Cardiac ventricle fibroblast (primary cell): ENCODE measurements around a stretch of chr5.

GRCh38 chr5:16549698-16551108, 66.6 kb downstream of the RETREG1 start:
- RAMPAGE, long total RNA, result no peak

- RAMPAGE, long total RNA, result no peak
Observed at GRCh38 chr5:16763209-16763883, 146.5 kb upstream of the RETREG1 start.

DNA sequence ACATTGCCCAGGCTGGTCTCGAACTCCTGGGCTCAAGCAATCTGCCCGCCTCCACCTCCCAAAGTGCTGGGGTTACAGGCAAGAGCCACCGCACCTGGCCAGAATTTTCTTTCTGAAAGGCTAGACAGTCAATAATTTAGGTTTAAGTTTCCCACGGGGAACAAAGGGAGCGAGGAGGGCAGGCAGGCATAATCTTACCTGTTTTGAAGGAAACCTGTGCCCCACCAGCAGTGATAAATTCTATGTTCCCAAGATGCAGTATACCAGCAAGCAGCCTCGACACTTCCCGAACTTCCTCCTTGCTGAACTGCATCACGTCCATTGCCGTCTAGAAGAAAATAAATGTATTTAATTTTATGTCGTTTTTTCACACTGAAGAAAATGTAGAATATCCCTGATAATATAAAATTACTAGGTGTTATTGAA, 152.1 kb upstream of the RETREG1 start:
- RAMPAGE, long total RNA, result no peak

- RAMPAGE, long total RNA, result no peak
Observed at GRCh38 chr5:16879689-16880080, 56.4 kb downstream of the MYO10 start.

DNA sequence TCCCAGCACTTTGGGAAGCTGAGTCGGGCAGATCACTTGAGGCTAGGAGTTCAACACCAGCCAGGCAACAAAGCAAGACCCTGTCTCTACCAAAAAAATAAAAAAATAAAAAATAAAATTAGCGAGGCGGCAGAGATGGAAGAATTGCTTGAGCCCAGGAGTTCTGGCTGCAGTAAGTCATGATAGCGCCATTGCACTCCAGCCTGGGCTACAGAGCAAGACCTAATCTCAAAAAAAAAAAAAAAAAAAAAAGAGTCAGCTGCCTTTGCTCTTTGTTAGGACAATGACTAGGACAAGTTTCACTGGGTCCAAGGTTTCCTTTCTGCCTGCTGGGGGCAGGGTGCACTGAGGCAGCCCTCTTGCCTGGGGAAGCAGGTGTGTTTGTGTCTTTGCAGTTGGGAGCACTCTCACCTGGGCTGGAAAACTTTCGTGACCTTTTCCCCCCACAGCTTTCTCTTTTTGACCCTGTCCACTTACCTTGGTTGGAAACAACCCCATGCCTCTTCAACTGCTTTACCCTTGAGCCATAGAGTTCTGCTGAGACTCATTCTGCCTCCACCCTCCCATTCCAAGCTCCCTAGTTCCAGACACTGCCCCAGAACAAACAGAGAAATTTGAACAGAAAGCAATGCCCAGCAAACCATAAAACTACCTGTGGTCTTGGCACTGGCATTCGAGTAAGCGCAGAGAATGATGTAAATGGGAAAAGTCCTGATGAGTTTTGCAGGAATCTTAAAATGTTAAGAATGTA, 16.9 kb upstream of the MYO10 start:
- RAMPAGE, long total RNA, result no peak

- RAMPAGE, long total RNA, result no peak
Observed at GRCh38 chr5:17118588-17119081, 98.8 kb upstream of the BASP1 start.

DNA sequence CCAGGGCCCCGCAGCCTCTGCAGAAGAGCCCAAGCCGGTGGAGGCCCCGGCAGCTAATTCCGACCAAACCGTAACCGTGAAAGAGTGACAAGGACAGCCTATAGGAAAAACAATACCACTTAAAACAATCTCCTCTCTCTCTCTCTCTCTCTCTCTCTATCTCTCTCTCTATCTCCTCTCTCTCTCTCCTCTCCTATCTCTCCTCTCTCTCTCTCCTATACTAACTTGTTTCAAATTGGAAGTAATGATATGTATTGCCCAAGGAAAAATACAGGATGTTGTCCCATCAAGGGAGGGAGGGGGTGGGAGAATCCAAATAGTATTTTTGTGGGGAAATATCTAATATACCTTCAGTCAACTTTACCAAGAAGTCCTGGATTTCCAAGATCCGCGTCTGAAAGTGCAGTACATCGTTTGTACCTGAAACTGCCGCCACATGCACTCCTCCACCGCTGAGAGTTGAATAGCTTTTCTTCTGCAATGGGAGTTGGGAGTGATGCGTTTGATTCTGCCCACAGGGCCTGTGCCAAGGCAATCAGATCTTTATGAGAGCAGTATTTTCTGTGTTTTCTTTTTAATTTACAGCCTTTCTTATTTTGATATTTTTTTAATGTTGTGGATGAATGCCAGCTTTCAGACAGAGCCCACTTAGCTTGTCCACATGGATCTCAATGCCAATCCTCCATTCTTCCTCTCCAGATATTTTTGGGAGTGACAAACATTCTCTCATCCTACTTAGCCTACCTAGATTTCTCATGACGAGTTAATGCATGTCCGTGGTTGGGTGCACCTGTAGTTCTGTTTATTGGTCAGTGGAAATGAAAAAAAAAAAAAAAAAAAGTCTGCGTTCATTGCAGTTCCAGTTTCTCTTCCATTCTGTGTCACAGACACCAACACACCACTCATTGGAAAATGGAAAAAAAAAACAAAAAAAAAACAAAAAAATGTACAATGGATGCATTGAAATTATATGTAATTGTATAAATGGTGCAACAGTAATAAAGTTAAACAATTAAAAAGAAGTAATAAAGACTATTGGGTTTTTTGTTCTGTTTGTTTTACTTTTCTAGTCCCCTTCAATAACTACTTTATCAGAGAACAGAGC, 58.7 kb downstream of the BASP1 start:
- RAMPAGE, long total RNA, result no peak

DNA sequence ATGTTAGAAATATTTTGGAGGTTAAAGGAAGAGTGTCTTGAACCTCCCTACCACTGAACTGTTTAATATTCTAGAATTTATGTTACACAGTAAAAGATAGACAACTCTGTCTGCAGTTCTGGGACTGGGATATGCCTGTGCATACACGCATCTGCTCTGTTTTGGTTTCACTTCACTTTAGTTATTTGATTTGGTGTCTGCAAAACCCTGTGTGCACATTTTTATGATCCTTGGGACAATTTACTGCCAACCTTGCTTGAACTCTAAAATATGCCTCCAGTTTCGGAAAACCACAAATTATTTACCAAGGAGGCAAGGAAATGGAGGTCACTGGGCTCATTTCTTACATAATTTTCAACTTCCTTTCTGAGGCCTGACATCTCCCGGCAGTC, 55.2 kb downstream of the H3Y2 start:
- RAMPAGE, long total RNA, result no peak

GRCh38 chr5:18125413-18125616, 469.7 kb upstream of the H3Y1 start:
- RAMPAGE, long total RNA, result no peak

DNA sequence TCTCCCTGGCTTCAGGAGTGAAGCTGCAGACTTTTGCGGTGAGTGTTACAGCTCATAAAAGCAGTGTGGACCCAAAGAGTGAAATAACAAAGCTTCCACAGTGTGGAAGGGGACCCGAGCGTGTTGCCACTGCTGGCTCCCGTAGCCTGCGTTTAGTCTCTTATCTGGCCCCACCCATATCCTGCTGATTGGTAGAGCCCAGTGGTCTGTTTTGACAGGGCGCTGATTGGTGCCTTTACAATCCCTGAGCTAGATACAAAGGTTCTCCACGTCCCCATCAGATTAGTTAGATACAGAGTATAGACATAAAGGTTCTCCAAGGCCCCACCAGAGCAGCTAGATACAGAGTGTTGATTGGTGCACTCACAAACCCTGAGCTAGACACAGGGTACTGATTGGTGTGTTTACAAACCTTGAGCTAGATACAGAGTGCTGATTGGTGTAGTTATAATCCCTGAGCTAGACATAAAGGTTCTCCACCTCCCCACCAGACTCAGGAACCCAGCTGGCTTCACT, 845.7 kb downstream of the CDH18 start:
- RAMPAGE, long total RNA, result no peak

GRCh38 chr5:19403272-19403594, 584.8 kb downstream of the CDH18 start:
- RAMPAGE, long total RNA, result no peak

GRCh38 chr5:22212606-22213006, 640.5 kb downstream of the CDH12 start:
- RAMPAGE, long total RNA, result no peak

- RAMPAGE, long total RNA, result no peak
Observed at GRCh38 chr5:22852692-22853144, 426 bp downstream of the CDH12 start.

GRCh38 chr5:23886426-23886713, 379.0 kb downstream of the PRDM9 start:
- RAMPAGE, long total RNA, result no peak

- RAMPAGE, long total RNA, result no peak
Observed at GRCh38 chr5:25190437-25191062, 545.8 kb upstream of the CDH10 start.

GRCh38 chr5:29382590-29383051, 1810.9 kb upstream of the CDH6 start:
- RAMPAGE, long total RNA, result no peak

DNA sequence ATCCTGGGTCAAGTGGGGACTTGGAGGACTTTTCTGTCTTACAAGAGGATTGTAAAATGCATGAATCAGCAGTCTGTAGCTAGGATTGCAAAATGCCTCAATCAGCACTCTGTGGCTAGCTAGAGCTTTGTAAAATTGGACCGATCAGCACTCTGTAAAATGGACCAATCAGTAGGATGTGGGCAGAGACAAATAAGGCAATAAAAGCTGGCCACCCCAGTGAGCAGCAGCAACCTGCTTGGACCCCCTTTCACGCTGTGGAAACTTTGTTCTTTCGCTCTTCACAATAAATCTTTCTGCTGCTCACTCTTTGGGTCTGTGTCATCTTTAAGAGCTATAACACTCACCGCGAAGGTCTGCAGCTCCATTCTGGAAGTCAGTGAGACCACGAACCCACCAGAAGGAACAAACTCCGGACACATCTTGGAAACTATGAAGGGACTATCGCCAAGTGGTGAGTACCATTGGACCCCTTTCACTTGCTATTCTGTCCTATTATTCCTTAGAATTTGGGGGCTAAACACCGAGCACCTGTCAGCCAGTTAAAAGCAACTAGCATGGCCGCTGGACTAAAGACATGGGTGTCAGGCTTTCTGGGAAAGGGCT, 995.6 kb upstream of the CDH6 start:
- RAMPAGE, long total RNA, result no peak

- RAMPAGE, long total RNA, result no peak
Observed at GRCh38 chr5:30823739-30824127, 369.8 kb upstream of the CDH6 start.

DNA sequence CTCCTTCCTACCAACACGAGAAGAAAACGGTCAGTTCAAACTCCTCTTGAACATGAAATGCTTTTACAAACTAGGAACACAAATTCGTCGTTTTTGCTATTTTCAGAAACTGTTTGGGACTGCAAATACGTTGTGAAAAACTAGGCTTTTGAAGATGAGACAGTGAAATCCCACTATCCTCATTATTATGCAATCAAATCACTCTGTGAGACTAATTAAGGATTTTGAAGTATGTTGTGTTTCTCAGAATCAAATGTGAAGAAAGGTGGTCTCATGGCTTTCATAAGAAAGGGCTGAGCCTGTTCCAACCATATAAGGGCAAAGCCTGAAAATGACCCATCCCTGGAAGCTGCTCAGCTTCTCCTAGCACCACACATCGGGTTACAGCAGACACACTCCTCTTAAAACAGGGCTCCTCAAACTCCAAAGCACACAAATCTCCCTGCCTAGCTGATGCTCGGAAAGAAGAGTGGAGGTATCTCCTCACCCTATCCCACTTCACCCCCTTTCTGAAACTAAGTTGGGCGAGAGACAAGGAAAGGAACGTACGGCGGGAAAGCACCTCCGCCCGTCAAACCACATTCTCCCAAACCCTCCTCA, 33.3 kb downstream of the CDH6 start:
- RAMPAGE, long total RNA, result no peak

DNA sequence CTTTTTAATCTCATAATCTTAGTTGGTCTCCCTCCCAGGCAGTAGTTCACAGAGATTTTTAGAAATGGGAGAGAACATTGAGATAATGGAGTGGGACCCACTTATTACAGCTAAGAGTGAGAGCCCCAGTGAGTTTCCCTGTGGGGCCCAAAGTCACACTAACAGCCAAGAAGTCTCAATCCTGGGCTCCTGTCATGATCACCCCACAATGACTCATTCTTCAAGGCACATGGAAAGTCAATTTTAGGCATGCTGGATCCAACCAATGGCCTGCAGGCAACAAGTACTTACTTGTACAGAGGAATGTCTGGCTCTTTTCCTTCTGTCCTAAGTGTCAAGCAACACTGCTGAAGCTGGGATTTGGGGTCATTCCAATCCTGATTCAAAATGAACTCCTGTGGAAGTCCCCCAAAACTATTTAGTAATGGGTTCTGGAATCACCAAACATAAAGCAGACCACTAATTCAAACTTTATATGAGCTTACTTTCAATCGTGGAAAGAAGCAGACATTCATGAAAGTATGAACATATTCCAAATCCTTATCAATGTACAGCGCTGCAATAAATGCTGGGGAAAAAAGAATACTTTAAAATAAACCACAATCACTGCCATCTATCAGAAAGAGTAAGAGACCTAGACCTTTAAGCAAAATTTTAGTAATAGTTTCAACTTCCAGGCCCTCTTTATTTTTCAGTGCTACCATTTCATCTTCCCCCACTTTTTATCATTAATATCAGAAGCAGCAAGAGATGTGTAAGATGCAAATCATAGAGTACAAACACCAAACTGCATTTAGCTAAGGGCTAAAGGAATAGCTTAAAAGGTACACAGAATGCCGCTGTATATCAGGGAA, 122.9 kb downstream of the DROSHA start:
- RAMPAGE, long total RNA, result no peak